Heart right ventricle (tissue), 2 donors: ENCODE results near the gene WIZ.

GRCh38 chr19:14060025-14060384 lies 1.9 kb downstream of the PALM3 start:
- PRO-cap, 2 experiments, result no peak in any of the 2 experiments

- PRO-cap, 2 experiments, result no peak in any of the 2 experiments
Observed at GRCh38 chr19:14072868-14073261, 279 bp downstream of the MISP3 start.

GRCh38 chr19:14117948-14119192 lies 808 bp upstream of the PRKACA start:
- PRO-cap, 2 experiments, result peak in 2 of 2 experiments; most common plus-strand start chr19:14118075 (in 2); most common minus-strand start chr19:14118216 (in 1)

DNA sequence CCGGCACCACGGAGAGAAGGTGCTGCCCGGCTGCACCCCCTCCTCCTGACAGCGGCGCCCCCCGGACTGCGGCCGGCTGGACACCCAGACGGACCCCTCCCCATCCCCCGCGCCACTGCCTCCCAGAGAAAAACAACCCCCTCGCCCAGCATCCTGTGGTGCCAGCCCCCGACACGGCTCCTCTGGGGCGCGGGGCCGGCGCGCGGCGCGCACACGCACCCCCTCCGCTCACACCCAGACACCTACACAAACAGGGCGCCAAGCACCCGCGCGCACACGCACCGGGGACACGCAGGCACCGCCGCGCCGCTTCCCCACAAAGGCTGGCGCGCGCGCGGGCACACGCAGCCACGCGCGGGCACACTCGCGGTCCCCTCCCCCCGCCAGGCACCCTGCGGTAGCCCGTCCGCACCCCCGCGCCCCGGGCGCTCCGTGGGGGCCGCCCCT lies 621 bp downstream of the ADGRL1 start:
- PRO-cap, 2 experiments, result no peak in any of the 2 experiments

- PRO-cap, 2 experiments, result peak in 2 of 2 experiments; most common plus-strand start chr19:14375812 (in 2); most common minus-strand start chr19:14375187 (in 2)
Observed at GRCh38 chr19:14375134-14376274, 5.7 kb upstream of the ADGRE5 start.

DNA sequence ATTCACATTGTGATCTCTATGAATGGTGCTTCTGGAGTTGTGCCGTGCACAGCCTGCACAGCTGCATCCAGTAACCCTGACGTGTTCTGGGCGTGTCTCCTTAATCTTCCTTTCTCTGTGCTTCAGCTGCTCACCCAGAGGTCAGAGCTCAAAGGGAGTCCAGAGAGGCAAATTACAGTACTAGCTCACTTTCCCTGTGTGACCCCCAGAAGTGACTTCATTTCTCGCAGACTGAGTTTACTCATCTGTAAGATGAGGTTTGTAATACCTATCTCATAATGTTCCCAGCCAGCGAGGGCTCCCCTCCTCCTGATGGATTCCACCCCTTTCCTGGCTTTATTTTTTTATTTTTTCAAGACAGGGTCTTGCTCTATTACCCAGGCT lies 2.5 kb upstream of the NDUFB7 start:
- PRO-cap, 2 experiments, result peak in 2 of 2 experiments; most common plus-strand start position 141 of the sequence (in 1)

- PRO-cap, 2 experiments, result no peak in any of the 2 experiments
Observed at GRCh38 chr19:14730796-14731877, 41.3 kb downstream of the ZNF333 start.

DNA sequence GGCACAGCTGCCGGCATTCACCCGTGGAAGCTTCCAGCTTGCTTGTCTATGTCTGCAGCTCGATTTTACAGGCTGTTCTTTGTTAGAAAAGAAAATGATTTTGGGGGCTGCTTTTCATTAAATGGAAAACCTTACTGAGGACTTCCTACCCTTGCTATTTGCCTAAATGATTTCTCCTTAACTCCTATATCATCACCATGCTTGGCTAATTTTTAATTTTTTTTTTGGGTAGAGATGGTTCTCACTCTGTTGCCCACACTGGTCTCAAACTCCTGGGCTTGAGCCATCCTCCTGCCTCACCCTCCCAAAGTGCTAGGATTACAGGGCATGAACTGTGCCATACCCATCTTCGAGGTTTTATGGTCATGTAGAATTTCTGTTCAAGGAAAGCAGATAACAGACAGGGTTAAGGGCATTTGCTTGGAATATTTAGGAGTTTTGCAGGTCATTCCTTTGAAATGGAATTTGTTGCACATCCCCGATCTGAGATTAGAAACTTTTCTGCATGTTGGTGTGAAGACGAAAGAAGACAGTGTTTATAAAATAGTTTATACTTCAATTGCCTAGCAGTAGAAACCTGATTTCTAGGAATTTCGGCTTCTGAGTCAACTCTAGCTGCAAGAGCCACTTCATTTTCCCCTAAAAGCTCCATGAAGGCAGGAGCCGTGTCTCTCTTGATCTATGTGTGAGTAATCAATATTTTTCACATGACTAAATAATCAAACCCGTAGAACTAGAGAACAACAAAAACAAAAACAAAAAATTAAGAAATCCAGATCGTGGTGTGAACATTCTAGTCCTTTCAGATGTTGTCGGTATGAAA lies 43.1 kb downstream of the ADGRE2 start:
- PRO-cap, 2 experiments, result no peak in any of the 2 experiments

- PRO-cap, 2 experiments, result no peak in any of the 2 experiments
Observed at GRCh38 chr19:14743148-14743985, 35.0 kb downstream of the ADGRE2 start.

- PRO-cap, 2 experiments, result no peak in any of the 2 experiments
Observed at GRCh38 chr19:14837643-14837842, 2.6 kb upstream of the OR7A5 start.

- PRO-cap, 2 experiments, result no peak in any of the 2 experiments
Observed at GRCh38 chr19:15197234-15197837, 3.5 kb downstream of the NOTCH3 start.

DNA sequence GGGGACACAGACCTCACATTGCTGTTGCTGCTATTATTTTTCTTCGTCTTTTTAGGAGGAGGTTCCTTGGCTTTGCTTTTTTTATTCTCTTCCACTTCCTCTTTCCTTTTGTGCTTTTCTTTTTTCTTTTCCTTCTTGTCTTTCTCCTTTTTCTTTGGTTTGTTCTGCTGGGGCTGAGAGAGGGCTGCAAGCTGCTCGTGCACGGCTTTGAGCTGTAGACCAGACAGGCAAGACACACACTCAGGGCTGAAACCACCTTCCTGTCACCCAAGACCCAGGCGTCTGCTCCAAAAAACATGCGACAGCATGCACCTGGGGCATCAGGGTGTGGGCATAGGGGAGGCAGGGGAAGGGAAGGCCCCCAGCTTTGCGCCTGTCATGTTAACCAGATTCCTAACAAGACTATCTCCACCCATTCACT lies 23.8 kb upstream of the EPHX3 start:
- PRO-cap, 2 experiments, result no peak in any of the 2 experiments

DNA sequence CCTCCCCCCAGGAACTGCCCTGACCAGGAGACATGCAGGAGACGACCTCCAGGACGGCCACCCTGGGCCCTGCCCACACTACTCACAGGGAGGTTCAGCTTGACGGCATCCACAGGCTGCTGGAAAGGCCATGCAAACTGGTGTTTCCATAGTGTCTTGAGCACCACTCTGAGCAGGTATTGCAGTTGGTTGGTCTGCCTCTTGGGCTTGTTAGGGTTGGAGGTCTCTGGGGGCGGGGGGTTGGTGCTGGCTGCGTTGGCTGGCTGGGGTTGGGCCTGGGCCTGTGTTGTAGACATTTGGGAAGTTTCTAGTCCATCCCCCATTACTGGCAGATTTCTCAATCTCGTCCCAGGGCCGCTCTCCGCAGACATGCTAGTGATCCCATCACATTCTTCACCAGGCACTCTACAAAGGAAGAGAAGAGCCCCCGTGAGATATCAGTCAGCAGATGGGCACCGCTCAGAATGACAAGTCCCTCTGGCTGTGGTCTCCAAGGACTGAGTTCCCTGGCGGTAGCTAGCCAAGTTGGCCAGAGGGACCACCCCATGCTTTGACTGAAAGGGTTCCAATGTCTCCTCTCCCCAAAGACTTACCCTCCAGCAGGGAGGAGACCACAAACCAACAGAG lies 40.6 kb upstream of the EPHX3 start:
- PRO-cap, 2 experiments, result no peak in any of the 2 experiments

DNA sequence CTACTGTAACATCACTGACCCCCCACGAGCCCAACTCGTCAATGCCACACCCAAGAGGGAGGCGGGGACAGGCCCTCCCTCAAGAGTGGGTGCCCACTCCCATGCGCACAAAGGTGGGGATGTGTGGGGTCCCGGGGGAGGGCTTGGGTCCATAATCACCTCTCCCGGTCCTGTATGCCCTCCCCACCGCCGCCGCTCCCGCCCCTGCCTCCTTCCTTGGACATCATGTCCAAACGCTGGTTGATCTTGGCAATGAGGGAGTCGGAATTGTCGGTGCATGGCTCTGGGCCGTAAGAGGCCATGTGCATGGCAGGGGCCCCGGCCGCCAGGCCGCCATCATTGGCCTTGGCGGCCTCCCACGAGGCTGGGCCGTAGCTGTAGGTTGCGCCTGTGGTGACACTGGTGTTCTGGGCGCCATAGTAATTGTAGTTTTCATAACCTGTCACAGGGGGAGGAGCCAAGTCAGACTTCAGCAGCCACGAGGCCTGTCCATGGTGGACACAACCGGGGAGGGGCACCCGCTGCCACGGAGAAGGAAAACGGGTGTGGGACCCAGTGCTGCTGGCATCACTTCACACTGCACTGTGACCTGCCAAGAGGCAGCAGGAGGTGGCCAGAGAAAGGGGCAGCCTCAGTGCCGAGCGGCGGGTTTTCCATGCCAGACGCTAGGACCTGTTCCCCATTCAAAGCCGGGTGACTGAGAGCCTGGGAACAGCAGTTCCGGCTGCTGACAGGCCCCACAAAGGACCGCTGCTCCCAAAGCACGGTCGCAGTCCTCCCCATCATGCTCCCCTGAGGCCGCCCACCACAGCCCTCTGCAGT lies 5.7 kb downstream of the AKAP8 start:
- PRO-cap, 2 experiments, result no peak in any of the 2 experiments

DNA sequence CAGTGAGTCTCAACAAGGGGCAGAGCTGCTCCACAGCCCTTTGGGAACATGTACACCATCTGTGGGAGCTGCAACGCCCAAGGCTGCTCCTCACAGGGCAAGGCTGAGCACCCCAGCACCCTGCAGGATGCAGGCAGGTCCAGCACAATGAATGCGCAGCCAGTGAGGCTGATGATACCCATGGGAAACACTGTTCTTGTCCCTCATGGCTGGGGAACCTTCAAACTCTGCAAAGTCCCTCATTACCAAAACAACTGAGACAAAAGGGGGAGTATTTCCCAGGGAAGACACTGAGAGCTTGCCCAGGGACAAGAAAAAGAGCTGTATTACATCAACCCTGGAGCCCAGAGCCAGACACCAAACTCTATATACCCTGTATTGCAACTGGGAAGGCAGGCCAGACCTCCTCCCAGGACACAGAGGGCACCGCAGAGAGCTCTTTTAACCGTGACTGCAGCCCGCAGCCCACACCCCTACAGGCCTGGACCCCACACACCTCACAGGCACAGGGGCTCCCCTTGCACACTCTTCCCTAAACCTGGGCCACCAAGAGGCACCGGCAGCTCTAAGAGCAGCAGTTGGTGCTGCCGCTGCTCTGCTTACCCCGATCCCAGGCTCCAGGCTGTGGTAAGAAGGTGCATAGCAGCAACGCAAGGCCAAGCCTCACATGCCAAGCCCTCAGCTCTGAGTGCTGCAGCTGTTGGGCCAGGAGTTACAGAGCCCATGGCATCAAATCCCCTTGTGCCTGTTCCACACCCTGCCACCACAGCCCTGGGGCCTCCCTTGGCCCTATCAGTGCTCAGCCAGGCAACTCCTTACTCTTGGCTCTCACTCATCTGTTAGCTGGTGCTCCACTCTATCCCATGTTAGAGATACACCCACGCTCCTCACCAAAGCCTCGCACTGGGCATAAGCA lies 16.7 kb downstream of the AKAP8L start:
- PRO-cap, 2 experiments, result no peak in any of the 2 experiments

GRCh38 chr19:15403923-15404696 lies 14.7 kb downstream of the AKAP8L start:
- PRO-cap, 2 experiments, result peak in 2 of 2 experiments; most common plus-strand start chr19:15404460 (in 1); most common minus-strand start chr19:15404190 (in 1)

DNA sequence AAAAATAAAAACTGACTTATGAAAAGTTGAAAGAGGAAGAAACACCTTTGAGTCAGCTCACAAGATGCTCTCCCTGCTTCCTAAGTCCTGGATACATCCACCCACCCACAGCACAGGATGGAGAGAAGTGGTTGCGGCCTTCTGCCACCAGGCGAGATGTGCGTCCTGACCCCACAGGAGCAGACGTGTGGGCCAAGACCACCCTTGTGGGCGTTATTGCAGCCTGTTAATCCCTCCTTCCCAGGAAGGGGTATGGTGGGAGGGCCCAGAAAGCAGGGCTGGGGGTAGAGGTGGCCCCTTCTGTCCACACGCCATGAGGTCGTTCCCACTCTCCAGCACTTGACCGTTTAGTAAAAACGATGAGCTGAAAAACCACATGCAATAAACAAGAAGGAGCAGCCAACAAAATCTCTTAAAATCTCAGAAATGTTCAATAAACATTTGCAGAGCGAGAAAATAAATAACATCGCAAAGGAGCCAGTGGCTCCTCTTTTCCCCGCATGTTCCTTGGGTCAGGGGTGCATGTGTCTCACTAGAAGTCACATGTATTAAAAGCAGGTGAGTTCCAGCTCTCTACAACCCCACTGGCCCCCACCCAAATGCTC lies 2.4 kb upstream of the AKAP8L start:
- PRO-cap, 2 experiments, result no peak in any of the 2 experiments

DNA sequence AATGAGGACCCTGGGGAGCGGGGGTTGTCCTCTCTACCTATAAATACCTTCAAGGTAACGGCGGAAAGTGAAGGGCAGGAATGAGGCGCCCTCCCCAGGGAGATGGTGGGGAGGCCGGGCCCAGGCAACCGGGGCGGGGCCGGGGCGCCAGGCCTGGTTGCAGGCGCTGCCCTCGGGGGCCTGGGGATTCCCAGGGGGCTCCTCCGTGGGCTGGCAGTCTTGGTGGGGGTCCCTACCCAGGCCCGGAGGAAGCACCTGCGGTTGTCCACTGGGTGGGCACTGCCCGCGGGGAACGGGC lies 687 bp downstream of the WIZ start:
- PRO-cap, 2 experiments, result no peak in any of the 2 experiments

GRCh38 chr19:15449418-15450425 lies at the start of gene WIZ:
Gene WIZ (minus strand): TSS chr19:15449956.
- PRO-cap, 2 experiments, result peak in 2 of 2 experiments; most common minus-strand start chr19:15449951 (in 2)

- PRO-cap, 2 experiments, result no peak in any of the 2 experiments
Observed at GRCh38 chr19:15651694-15652315, 11.1 kb downstream of the CYP4F3 start.